Neural crest cell (in vitro differentiated cells): ENCODE data around the genes ATG10, RPS23, COX7C and RASA1.

DNA sequence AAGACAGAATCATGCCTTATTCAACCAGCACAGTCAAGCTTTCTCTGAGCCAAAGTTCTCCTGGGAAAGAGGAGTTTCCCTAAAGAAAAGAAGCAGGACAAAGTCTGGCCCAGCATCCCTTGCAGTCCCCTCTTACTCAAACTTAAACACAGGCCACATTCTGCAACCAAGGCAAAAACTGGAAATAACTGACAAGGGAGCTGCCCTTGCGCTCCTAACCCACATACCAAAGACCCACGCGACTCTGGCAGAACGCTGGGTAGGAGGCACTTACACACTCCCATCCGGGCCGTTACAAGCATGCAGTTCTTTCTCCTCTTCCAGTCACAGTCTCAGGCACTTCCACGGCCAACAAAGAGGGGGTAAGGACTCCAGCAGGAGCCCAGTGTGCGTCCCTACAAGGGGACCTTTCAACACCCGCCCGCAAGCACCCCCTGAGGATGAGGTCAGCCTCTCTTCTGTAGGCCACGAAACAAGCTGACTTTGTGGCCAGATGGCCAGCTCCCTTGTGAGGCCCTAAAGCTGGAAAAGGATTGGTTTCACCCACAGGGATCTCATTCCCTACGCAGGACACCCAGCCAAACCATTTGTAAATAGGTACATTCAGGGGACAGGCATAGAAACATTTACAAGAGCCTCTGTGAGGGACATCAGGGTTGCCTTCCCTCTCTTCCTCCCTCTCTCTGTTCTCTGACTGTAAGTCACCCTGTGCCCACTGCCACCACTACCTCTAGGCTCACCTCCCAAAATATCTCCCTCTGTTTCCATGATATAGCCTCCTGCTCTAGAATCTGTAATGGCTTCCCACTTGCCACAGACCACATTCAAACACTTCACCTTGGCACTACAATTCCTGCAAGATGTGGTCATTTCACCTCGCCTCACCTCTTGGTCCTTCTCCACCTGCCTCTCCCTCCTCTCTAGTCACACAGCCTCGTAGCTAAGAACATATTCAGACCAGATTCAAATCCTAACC, 57.3 kb downstream of the SERINC5 start:
- PRO-cap, result bidirectional peak, plus-strand start at position 327 of the sequence, minus-strand start at position 246 of the sequence

GRCh38 chr5:80568926-80569413, 1.1 kb downstream of the ANKRD34B start:
- PRO-cap, result no peak

GRCh38 chr5:80651732-80652500, 2.5 kb upstream of the MSH3 start:
- PRO-cap, result no peak

DNA sequence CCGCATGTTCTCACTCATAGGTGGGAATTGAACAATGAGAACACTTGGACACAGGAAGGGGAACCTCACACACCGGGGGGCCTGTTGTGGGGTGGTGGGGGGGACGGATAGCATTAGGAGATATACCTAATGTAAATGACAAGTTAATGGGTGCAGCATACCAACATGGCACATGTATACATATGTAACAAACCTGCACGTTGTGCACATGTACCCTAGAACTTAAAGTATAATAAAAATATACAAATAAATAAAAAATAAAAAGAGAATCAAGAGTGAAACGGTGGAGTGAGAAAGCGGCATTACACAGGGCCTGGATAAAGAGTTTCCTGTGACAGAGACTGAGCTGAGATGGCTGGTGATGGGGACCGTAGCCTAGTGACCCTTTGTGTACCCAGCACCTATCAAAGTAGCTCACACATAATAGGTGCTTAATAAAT, 44.0 kb upstream of the DHFR start:
- PRO-cap, result no peak

DNA sequence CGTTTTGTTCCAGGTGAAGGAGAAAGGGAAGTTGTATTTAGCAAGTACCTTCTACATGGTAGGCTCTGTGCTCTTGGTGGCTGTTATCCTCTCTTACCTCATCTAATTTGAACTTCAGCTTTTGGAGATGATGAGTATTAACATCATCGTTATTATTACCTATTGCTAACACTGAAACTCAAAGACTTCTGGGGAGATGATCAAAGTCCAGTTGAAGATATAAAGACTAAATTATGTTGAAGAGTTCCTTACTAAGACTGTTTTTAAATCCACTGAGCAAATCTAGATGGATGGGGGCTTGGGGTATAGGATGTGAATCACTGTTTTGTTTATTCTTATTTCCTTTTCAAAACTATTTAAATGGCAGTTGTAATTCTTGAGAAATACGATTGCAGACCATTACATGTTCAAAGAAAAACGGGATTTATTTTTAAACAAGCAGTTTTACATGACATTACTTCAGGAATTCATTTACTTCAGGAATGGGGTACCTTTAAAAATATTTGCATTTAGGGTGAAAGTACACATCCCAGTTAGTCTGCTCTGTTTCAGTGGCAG, 4.3 kb downstream of the RASGRF2 start:
- PRO-cap, result no peak

DNA sequence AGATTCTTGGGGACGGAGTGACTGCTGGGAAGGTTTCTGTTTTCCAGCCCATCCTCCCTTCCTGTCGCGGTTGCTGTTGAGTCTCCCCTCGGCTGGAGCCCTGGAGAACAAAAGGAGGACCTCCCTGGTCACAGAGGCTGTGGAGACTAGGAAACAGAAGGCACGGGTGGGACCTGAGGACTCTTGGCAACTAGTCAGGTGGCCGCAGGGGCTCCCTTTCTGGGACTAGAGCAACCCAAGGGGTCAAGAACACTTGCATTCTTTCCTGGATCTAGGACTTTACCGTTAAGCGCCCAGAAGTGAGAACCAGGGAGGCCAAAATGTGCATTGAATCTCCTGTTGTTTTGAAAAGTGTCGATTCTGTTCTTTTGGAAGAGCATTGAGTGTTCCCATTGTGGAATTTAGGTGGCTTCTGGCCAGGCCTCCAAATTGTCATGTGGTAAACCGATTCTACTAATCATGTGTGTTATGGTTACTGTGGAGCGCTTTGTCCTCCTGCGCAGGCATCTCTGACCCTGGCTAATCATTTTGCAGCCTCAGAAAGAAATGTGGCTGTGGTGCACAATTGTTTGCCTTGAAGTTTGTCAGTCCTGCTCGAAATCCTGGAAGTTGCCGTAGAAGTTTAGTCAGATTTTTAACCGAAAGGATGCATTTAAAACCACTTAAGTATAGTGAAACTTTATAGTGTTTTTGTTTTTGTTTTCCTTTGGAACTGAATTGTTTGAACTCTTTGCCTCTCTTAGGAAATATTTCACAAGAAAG, 121.2 kb downstream of the RASGRF2 start:
- PRO-cap, result no peak

DNA sequence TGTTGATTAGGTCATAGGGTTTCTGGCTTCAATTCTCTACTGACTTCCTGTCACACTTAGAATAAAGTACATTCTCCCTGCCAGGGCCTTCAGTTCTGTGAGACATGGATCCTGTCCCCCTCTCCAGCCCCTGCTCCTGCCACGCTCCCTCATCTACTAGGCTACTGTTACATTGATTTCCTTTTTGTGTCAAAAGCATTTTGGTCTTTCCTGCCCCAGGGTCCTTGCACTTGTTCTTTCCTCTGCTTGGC, 118.7 kb upstream of the CKMT2 start:
- PRO-cap, result no peak

DNA sequence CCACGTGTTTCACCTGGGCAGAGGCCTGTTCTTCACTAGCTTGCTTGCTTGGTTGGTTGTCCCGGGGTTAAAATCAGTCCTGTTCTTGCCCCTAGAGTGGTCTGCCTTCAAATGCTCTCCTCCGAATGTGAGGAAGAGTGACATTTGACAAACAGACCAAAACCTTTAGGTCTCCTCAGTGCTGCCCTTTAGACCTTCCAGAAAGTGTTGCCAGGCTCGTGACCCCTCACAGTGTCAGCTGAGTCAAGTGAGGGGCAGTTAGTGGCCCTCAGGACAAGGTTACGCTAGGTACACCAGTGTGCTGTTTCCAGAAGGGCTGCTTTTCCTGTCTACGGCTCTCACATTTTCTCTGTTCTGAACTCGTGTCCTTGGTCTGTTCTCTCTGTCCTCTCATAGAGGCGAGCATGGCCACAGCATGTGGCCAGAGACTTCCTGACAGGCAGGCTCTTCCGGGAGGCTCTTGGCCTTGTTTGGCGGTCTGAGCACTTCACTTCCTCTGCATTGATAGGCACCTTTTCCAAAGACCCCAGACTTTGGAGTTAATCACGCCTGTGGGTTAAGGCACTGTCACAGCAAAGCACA, 1.0 kb downstream of the CKMT2 start:
- PRO-cap, result no peak

DNA sequence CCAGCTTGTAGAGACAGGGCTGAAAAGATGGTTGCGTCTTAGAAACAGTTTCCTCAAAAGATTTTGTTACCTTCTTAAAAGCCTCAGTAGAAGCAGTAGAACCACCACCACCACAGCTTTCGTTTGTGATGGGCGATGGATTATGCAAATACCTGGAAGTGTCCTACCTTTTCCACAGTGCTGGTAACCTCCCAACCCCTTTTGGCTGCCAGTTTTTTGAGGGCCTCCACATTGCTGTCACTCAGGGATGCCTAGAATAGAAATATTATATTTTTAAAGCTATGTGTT, 41.1 kb downstream of the ZCCHC9 start:
- PRO-cap, result no peak

DNA sequence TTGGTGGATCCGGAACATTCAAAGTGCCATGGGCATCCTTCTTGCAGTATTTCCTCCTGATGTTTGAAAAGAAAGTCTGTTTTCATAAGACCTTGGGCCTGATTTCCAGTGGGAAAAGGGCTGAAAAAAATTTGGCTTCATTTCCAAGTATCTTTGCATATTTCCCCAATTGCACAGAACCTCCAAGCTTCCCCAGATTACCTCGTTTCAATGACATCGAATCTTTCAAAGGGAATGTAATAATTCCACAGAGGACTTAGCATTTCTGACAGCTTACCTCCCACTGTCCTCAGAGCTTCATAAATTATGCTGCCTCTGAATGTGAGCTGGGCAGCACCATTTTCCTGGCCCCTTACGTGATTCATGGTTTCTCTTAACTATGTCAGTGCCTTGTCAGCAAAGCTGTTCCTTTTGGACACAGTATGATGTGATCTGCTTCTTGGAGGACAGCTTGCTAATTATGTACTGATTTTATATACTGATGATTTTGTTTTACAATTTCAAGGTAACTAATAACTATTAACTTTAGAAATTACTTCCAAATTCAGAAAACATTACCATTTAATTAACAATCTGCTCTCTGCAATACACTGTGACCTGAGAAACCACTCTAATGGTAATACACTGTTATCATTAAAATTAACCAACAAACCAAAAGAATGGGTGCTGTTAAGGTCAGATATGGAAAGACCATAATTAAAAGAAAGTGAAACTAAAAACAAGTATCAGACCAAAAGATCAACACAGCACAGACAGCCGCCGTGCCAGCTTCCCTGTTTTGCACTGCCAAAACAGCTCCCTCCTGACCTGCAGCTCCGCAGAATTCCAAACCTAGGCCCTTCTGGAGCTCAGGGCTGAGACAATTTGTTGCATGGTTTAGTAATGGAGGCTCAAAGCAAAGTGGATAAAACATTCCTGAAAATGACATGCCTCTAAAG, 27.9 kb upstream of the SSBP2 start:
- PRO-cap, result no peak

DNA sequence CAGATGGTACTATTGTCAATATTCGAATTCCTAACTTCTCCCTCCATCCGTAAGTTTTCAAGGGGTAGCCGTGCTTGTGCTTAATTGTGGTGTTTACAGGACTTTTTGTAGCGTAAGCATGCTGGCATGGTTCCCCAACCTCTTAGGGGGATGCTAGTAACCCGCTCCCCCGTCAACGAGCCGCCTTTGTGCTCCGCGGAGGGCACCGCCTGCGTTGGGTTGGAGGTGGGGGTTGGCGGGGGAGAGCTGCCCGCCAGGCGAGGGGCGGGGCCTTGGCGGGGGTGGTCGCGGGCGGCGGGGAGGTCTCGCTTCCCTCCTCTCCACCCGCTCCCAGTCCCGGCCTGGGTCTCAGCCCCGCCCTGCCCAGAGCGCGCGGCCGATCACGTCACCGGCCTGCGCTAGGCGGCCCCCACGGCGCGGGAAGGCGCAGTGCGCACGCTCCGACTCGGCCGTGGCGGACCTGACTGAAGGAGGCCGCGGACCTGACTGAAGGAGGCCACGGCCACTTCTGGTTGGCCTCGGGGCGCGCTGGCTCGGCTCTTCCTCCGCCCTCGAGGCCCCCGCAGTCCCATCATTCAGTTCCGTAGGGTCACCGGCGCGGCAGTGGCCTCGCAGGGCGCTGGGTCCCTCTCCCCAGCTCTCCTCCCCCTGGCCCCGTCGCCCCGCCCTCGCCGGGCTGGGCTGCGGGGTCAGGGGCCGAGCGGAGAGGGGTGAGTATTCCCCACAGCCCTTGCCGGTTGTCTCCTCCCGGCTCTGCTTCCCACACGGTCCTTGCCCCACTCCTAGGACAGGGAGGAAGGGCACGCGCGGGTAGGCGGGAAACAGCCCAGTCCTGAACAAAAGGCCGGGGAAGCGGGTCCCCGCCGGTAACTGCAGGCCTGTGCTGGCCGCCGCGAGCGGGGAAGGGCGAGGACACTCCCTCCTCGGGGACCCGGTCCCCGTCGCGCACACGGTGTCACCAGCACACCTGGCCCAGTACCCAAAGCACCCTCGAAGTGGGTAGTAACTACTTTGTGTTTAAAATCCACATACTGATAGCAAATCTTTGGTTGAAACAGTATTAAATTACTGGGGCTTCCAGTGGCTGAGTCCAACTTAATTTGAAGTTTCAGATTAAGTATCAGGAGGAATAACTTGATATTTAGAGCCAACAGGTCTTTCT, at the start of gene ATG10:
ATG10 (plus strand) TSS at position 427 of the 1,162 bp plus-strand sequence.
- PRO-cap, result bidirectional peak, plus-strand start at position 333 of the sequence, minus-strand start at position 190 of the sequence; bidirectional peak, plus-strand start at position 578 of the sequence, minus-strand start at position 605 of the sequence; bidirectional peak, plus-strand start at position 875 of the sequence, minus-strand start at position 740 of the sequence

GRCh38 chr5:82083852-82084504, 112.2 kb downstream of the ATG10 start:
- PRO-cap, result no peak

DNA sequence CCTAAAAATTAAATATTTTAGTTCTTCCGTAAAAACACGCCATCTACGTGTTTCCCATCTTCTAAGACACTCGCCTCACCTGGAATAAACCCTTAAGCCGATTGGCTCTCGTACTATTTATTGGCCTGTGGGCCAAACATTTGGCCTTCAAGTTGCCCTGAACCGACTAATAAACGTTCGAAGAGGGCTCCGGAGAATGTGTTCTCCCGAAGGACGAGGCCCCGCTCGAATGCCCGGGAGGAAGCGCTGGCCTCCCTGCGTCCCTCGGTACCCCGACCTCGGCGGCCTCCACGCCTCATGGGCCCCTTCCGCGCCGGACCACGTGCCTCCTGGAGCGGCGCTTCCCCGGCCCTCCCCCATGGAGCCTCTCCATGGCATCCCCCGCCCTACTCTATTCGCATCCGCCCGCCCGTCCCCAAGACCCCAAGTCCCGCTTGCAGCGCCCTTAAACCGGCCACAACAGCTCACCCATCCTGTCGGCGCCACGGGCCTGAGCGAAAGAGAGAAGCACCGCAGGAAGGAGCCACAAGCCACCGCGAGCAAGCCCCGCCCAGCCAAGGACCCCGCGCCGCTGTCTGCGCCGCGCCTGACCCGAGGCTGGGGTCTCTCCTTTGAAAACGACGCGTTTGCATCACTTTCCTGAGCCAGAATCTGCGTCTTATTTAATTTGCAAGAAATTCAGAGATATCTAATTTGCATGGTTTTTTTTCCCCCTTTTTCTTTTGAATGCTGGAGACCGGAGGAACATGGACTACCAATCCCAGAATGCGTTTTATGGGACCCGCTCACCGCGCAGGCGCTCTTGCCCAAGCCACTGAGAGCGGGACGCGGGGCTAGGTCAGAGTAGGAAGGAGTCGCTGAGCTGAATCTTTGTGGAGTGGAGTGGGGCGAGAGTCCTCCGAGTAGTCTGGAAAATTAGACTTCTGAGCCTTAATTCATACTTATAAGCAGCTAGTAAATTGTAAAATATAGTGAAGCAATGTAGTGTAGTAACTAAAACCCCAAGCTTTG, at the start of gene RPS23:
RPS23 (minus strand) TSS at position 503 of the 1,011 bp plus-strand sequence.
- PRO-cap, result bidirectional peak, plus-strand start at position 852 of the sequence, minus-strand start at position 503 of the sequence

GRCh38 chr5:82347119-82348037, 69.2 kb upstream of the RPS23 start:
- PRO-cap, result bidirectional peak, plus-strand start at chr5:82347481, minus-strand start at chr5:82347381; bidirectional peak, plus-strand start at chr5:82347753, minus-strand start at chr5:82347570

GRCh38 chr5:82422597-82423142, 144.5 kb upstream of the RPS23 start:
- PRO-cap, result no peak

DNA sequence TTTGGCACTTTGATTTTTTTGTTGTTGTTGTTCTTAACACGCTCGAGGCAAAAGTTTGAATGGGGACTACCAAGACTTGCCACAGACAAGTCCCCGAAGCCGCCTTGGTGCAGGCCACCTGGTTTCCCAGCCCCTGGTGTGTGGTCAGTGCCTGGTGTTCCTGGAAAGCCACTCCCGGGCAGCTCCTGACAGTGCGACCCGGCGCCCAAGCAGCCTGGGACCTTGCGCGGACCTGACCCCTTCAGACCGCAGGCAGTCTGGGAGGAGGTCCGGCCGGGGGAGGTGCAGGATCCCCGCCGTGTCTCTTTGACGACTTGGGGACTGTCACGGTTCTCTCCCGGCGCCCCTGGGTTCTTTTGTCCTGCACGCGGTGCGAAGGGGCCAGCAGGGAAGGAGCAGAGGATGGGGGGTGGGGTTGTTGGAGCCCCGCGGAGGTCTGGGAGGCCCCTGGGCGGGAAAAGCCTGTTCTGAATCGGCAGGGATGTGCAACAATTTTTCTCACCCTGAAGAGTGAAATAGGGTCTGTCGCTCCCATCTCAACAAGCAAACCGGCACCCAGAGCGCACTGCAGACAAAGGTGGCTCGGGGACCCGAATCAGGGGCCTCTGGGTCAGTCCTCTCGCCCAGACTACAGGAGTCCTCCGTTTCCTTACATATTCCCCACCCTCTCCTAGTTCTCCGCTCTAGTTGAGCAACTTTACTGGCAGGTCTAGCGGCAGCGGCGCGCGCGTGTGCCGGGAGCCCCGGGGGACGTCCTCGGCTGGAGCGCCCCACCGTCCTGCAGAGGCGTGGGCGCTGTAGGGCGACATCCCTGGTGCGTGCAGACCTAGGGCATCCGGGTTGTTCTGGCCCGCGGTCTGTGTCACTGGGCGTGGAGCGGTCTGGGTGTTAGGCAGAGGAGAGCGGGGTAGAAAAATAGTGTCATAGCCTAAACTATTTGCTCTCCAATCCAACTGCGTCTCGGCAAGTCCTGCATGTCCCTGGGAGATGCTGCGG, 1.1 kb downstream of the VCAN start:
- PRO-cap, result bidirectional peak, plus-strand start at position 255 of the sequence, minus-strand start at position 262 of the sequence; bidirectional peak, plus-strand start at position 542 of the sequence, minus-strand start at position 579 of the sequence; bidirectional peak, plus-strand start at position 700 of the sequence, minus-strand start at position 711 of the sequence; bidirectional peak, plus-strand start at position 862 of the sequence, minus-strand start at position 786 of the sequence

DNA sequence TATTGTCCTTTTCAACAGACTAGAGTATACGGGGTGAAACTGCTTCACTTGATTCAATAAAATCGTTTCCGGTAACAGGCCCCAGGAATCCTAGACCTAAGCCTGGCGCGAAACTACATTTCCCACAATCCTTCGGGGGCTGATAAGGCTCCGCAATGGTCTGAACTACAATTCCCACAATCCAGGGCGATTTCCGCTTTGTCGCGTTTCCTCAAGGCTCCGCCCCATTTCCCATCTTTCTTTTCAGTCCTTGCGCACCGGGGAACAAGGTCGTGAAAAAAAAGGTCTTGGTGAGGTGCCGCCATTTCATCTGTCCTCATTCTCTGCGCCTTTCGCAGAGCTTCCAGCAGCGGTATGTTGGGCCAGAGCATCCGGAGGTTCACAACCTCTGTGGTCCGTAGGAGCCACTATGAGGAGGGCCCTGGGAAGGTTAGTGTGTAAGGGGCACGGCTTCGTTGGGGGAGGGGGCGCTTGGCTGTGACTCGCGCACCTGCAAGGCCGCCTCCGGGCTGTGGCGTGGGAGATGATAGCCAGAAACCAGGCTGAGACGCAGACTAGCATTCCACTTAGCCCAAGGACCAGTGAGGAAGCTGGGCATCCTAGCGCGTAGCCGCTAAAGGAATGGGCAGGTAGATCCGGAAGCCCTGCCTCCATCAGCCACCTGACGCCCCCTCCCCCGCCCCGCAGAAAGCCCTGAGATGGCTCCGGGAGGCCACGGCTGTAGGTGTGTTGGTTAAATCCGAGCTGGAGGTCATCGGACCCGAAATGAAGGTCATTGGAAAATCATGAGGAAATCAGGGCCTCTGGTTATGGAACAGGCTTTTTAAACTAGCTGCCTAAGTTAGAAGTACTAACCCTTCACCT, at the start of gene COX7C:
COX7C (plus strand) TSS at position 240 of the 864 bp plus-strand sequence.
- PRO-cap, result bidirectional peak, plus-strand start at position 240 of the sequence, minus-strand start at position 115 of the sequence

- PRO-cap, result bidirectional peak, plus-strand start at chr5:87267997, minus-strand start at chr5:87267738
Measured at GRCh38 chr5:87267573-87267786, 203 bp upstream of the RASA1 start.

GRCh38 chr5:87267787-87268096, at the start of gene RASA1:
Gene RASA1 (plus strand): TSS chr5:87267883.
- PRO-cap, result bidirectional peak, plus-strand start at chr5:87267997, minus-strand start at chr5:87267738

GRCh38 chr5:87373799-87374436, 38.8 kb downstream of the CCNH start:
- PRO-cap, result no peak